Cardiac fibroblast (primary cell): ENCODE measurements around a stretch of chr17.

GRCh38 chr17:81346567-81347272 lies 48.5 kb upstream of the BAHCC1 start:
- RRBS = no CpG with 5 or more reads among the region's 39 CpGs

GRCh38 chr17:81354850-81355332 lies 40.4 kb upstream of the BAHCC1 start:
- RRBS = no CpG with 5 or more reads among the region's 10 CpGs

- RRBS = 42% methylated on average over 5 of the region's 32 CpGs
Measured at GRCh38 chr17:81384942-81386221, 9.9 kb upstream of the BAHCC1 start.

DNA sequence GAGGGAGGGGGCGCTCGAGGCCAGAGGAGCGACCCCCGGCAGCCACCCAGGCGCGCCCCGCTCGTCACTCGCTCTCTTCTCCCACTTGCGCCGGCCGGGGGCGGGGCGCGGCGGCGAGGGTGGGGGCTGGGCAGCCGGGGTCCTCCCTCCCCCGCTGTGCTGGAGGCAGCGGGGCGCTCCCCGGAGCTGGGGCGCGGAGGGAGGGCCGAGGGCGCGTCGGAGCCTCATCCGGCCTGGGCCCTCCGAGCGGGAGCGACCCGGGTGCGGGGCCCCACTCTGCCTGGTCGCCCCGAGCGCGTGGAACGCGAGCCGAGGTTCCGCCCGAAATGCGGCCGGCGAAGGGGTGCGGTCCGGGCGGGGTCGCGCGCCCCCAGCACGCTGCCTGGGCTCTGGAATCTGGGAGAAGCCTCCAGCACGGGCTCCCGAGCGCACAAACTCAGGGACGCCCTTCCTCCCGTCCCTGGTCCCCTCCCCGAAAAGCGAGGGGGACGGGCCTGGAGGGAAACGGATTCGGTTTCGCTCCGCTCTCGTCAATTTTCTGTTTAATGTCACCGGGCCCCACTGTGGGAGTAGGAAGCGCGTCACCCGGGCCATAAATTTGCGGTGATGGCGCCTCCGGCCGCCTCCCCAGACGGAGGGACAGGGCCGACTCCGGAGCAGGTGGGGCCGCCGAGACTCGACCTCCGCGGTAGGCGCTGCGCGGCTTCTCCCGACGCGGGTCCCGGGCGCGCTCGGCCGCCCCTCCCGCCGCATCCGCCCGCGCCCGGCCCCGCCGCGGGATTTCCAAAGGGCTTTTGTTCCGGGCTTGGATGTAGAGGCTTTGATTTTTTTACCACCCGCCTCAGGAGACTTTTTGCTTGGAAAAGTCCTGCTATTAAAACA lies 8.2 kb upstream of the BAHCC1 start:
- RRBS = 1% methylated on average over 67 of the region's 104 CpGs

- RRBS = 8% methylated on average over 10 of the region's 21 CpGs
Measured at GRCh38 chr17:81387732-81388028, 7.6 kb upstream of the BAHCC1 start.

GRCh38 chr17:81400174-81400977 lies 5.1 kb downstream of the BAHCC1 start:
- RRBS = 3% methylated on average over 5 of the region's 65 CpGs

- RRBS = no CpG with 5 or more reads among the region's 49 CpGs
Measured at GRCh38 chr17:81419080-81420172, 24.2 kb downstream of the BAHCC1 start.

DNA sequence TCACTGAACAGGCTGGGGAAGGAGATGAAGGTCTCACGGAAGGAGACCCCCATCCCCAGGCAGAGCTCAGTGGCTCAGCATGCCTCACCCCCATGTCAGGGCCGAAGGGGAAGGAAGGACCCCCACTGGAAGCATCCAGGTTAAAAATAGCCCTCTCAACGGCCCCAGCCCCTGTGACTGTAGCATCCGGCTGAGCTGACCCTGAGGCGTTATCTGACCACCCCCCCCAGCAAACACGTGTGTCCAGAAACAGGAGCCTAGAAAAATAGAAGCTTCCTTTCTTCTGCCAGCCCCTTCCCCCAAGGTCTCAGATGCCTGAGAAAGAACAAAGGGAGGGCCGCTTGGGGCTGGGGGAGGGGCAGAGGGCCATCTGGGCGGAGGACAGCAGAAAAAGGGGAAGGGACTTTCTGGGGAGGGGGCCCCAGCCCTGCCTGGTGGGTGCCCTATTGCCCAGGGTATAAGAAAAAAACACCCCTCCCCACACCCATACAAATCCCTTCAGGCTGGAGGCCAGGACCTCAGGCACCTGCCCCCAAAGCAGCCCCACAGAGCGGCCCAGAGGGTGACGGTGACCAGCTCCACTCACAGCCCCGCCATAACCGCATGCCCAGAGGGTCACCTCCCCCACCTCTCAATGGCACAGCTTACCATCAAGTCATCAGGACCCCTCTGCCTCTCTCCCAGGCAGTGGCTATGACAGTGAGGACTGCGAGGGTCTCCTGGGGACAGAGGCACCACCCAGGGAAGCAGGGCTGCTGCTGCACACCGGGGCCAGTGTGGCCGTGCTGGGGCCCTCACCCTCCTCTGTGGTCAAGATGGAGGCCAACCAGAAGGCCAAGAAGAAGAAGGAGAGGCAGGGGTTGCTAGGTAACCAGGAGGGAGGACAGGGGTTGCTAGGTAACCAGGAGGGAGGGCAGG lies 55.6 kb downstream of the ACTG1 start:
- RRBS = no CpG with 5 or more reads among the region's 15 CpGs

DNA sequence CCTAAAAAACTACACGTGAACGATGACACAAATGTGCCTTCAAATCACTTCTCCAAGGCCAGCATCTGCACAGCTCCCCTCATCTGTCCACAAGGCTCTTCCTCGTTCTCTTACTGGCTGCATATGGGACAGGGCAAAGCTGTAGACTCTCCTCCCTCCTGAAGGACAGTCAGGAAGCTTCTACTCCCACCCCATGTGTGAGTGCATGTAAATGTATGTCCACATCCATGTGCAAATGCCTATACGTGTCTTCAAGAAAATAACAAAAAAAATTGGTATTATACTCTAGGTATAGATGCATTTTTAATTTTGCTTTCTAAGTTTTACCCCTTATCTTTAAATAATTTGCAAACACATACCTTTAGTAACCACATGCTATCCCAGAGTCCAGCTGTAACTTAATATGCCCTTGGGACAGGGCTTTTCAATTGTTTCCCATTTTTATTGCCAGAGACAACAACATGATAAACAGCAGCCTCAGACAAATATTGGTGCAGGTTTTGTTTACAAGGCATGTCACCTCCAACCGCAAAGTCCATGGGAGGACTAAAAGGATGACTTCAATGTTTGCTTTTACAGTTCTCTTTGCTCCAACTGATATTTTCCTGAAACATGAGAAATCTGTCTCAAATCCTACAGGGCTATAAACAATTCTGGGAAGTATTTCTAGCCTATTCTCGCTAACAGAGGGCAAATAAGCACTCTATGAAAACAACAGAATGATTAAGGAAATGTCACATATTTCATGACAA lies 31.6 kb upstream of the FAAP100 start:
- RRBS = no CpG with 5 or more reads among the region's 6 CpGs

GRCh38 chr17:81670262-81670475 lies 3.6 kb downstream of the CCDC137 start:
- RRBS = no CpG with 5 or more reads among the region's 7 CpGs

DNA sequence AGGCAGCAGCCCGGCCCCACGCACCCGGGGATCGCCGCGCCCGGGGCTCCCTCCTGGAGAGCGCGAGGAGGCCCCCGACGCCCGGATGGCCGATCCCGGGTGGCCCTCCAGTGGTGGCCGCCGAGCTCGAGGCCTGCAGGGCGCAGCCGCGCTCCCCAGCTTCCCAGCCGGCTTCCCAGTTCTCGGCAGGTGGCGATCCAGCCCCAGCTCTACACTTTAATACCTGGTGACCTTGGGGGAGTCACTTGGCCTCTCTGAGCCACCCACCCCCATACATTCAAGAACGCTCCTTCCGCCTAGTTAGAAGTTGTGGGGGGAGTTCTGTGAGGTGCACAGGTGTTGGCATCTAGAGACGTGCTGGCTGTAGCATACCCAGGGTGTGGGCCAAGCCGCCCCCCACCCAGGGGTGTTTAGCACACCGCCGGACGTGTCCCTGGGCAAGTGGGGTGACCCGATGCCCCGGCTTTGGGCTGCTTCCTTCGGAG lies 539 bp downstream of the SLC25A10 start:
- RRBS = 1% methylated on average over 15 of the region's 33 CpGs

- RRBS = no CpG with 5 or more reads among the region's 28 CpGs
Measured at GRCh38 chr17:81858245-81859033, 1.9 kb downstream of the P4HB start.

DNA sequence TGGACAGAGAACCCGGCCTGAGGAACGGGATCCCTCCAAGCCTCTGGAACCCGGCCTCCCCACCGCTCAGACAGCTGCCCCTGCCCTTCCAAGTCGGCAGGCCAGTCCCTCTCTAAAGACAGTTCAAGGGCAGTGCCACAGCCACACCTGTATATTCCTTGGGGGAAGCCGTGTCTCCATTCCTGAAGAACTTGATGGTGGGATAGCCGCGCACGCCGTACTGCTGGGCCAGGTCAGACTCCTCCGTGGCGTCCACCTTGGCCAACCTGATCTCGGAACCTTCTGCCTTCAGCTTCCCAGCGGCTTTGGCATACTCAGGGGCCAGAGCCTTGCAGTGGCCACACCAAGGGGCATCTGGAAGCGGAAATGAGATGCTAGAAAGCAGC lies 1.3 kb downstream of the P4HB start:
- RRBS = no CpG with 5 or more reads among the region's 15 CpGs

- RRBS = 49% methylated on average over 6 of the region's 29 CpGs
Measured at GRCh38 chr17:81866899-81867920, 3.9 kb downstream of the ARHGDIA start.

- RRBS = 96% methylated on average over 2 of the region's 27 CpGs
Measured at GRCh38 chr17:81915294-81916225, 2.4 kb downstream of the SIRT7 start.

DNA sequence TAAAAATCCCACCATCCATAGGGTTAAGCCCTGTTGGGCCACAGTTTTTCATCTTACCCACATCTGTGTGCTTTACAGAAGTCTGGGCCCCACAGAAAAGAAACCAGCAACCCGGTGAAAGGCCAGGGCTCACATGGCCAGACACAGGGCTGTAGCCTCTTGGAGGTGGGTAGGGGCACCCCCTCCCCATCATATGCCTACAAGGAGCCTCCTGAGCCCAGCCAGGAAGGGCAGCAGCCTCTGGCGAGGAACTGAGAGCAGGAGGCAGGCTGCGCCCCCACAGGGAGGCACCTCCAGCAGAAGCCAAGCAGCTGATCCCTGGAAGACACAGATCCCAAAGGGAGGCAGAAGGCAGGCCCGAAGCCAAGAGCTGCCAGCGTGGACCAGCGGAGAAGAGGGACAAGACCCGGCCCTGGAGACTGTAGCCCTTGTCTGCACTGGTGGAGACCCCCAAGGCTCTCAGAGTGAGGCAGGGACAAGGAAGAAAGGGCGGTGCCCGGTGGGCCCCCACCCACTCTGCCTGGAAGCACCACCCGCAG lies 2.5 kb upstream of the SIRT7 start:
- RRBS = no CpG with 5 or more reads among the region's 10 CpGs

DNA sequence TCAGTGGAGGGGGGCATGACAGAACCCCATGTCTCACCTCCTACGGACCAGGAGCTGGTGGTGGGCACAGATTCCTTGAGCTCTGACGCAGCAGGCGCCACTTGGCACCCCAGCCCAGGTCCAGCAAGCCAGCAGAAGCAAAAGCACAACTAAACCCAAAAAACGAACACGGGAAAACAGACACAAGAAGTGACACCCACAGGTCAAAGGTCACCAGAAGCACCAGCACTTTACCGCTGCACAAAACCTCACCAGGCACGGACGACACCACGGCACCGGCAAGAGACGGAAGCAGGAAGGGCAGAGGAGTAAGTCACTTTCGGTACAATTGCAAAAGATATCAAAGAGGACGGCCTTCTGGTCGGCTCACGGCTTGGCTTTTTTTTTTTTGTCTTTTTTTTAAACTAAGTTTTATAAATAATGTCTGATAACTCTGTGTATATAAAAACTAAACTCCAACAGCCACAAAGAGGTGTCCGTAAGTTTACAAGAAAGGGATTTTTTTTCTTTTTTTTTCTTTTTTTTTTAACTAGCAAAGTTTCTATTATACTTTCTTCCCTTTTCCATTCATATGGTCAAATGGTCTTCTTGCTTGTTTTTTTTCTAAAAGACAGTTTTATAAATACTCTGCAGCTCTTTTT lies 3.3 kb upstream of the SIRT7 start:
- RRBS = no CpG with 5 or more reads among the region's 16 CpGs

DNA sequence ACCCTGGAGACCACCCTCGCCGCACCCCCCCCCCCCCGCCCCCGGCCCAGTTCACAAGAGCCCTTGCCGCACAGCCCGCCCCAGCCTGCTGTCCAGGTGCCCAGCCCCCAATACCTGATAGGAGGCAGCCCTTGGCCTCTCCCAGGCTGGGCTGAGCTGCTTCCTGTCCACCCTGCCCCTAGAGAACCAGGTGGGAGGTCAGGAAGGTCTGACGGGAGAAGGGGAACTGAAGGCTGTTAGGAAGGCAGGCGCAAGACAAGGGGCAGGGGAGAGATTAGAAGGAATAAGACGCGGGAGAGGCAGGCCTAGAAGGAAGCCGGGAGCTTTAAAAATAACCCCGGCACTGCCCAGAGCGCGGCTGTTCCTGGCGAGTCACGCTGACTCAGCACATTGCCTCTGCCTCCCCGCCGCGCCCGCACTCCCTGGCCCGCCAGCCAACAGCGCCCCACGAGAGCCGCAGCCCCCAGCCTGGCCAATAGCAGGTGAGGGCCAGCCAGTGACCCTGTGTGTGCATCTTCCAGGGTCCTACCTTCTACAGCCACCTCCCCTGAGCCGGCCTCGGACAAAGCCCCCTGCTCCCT lies 4.2 kb downstream of the MAFG start:
- RRBS = no CpG with 5 or more reads among the region's 26 CpGs

DNA sequence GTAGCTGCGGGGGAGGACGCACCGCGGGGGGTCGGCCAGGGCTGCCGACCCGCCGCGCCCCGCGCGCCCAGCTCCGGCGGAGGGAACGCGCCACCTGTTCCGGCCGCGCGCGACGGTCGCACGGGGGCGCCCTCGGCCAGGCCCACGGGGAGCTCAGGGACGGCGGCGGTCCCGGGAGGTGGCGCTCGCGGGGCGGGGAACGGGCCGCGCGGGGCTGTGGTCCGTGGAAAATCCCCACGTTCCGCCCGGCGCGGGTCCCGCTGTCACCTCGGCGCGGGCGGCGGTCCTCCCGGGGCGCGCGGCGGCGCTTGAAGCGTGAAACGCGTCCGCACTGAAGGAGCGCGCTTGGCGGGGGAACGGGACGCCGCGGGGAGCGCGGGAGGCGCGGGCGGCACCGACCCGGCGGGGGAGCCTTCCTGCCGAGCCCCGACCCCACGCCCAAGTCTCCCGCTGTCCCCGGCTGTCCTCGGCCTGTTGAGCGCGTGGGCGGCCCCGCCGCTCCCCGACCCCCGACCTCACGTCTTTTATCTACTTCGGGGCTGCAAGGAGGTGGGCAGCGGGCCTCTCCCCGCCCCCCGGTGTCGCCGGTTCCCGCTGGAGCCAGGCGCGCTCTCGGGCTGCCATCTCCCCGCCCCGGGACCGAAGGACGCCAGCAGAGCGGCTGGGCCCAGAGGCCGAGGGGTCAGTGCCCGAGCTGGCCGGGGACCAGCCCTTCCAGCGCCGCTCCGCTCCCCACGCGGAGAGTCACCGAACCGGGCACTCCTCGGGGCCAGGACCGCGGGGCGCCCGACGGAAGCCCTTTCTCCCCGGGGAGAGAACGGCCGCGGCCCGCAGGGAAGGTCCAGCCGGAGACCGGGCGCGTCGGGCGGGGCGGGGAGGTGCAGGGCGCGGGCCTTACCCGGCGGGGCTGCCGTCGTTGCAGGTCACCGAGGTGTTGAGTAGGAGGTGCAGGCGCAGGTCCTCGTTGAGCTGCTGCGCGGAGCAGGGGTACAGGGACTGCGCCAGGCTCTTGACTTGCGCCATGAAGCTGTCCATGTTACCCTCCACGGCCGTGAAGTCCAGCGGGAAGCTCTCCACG lies 959 bp downstream of the NOTUM start:
- RRBS = 2% methylated on average over 82 of the region's 150 CpGs

- RRBS = 83% methylated on average over 7 of the region's 11 CpGs
Measured at GRCh38 chr17:81999604-81999911, 22.1 kb downstream of the ASPSCR1 start.